Hair follicular keratinocyte (primary cell): ENCODE results near the gene HSPB7.

DNA sequence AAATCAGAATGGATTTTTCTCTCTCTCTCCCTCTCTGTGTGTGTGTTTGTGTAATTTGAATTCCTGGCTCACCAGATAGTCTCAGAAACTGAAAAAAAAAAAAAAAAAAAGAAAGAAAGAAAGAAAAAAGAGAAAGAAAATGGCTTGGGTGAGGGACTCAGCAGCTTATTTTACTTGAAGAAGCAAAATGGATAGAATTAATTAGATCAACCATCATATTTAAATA, 1.2 kb downstream of the PLEKHM2 start:
- RAMPAGE, long total RNA: no peak

GRCh38 chr1:15716142-15716390, 20.0 kb upstream of the SLC25A34 start:
- RAMPAGE, long total RNA: no peak

DNA sequence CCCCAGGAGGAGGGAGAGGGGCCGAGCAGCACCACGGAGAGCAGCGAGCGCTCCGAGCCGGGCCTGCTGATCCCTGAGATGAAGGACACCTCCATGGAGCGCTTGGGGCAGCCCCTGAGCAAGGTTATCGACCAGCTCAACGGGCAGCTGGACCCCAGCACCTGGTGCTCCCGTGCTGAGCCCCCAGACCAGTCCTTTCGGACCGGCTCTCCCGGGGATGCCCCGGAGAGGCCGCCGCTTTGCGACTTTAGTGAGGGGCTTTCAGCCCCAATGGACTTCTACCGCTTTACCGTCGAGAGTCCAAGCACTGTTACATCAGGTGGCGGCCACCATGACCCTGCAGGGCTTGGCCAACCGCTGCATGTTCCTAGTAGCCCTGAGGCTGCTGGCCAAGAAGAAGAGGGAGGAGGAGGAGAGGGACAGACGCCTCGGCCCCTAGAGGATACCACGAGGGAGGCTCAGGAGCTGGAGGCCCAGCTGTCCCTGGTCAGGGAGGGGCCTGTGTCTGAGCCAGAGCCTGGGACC, 8.8 kb upstream of the SLC25A34 start:
- RAMPAGE, long total RNA: no peak

GRCh38 chr1:15788761-15789069, 18.7 kb downstream of the UQCRHL start:
- RAMPAGE, long total RNA: no peak

- RAMPAGE, long total RNA: no peak
Measured at GRCh38 chr1:15930025-15930910, 45.6 kb downstream of the ZBTB17 start.

DNA sequence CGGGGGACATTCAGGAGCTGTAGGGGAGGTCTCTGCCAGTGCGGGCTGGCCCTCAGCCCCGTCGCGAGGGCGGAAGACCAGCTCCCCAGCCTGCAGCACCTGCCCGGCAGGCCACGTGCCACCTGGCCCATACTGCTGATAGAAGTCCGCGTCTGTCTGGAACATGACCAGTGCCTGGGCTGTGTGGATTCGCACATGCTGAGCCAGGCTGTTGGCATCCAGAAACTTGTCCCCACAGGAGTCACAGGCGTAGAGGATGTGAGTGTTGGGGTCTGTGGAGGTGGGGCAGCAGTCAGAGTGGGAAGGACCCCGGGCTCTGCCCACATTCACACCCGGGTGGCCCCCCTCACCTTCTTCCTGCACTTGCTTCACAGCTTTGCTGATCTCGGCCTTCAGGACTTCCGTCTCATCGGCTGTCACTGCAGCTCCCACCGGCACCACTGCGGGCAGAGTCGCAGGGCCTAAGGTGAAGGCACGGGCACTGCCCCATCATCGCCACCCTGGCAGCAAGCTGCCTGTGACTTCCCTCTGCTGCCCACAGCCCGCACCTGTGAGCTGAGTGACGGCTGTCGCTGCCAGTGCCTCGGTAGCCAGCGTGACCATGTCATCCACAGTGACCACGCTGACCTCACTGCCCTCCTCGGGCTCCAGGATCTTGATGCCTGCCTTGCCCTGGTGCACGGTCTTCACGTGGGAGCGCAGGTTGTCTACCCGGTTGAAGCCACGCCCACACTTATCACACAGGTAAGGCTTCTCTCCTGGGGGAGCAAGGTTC, 33.7 kb downstream of the ZBTB17 start:
- RAMPAGE, long total RNA: no peak

GRCh38 chr1:15944634-15945375, 31.1 kb downstream of the ZBTB17 start:
- RAMPAGE, long total RNA: no peak

DNA sequence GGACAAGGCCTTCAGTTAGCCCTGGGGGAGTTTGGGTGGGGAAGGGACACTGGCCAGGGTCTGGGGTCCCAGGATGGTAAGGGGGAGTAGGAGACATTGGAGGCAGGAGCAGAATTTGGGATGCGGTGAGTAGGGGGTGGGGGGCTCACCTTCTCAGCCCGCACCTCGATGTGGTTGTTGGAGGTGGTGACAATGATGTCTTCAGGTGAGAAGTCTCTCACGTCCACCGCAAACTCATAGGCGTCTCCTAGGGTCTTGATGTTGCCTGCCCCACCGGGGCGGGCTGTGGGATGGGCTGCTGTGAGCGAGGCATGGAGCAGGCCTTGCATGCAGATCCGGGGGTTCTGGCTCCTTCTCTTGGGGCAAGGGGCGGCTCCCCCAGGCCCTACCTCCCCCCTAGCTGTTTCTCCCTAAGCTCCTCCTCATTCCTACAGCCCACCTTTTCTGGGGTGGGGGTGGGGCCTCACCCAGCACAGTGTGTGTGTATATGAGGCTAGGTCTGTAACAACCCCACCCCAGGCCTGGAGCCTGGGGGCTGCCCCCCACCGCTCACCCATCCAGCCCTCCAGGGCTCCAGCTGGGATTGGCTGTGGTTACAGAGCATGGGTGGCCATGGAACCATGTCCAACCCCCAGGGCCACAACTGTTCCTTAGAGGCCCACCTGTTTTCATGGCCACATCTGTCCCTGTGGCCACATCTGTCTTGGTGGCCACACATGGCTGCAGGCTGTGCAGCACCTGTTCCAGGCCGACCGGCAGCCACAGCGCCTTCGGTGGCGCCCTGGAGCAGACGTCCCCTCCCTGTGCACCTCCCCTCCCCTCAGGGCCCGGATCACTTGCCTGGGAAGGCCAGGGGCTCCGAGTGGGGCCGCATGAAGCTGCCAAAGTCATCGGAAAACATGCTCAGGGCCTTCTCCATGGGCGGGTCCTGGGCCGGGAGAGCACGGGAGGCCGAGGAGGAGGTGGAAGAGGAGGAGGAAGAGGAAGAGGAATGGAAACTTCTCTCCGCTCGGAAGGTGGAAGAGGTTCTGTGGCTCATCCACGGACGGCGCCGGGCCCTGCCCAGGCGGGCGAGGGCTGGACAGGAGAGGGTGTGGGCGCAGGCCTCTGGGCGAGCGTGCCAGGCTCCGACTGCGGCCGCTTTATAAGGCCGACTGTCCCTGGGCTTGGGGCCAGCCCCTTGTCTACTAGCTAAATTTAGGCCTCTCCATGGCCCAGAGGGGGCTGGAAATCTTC, at the start of gene HSPB7:
HSPB7 (minus strand) TSS at position 1,119 of the 1,236 bp plus-strand sequence.
- RAMPAGE, long total RNA: no peak

DNA sequence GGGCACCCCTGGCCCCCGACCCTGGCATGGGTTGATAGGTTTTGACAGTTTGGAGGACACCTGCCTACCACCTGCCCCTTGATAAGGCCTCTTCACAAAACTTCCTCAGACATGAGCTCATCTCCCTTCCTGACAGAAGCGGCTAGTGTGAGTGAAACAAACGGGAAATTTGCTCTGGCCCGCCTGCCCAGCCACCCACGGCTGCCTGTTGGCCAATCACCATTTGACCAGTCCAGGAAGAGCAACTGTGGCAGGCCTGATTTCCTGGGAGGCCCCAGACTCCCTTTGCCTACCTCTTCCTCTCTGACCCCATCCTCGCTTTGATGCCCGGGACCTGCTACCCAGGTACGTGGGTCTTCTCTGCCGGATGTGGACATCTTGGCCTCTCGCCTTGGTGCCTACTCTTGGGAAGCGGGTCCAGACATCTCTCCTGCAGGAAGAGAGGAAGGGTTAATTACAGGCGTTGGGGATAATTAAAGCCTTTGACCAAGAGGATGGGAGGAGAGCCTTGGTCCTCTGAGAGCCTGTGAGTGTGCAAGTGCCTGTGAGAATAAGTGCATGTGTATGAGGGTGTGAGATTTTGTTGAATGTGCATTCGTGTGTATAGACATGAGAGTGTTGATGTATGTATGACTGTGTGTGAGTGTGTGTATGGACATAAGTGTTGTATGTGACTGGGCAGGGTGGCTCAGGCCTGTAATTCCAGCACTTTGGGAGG, 1.1 kb upstream of the EPHA2 start:
- RAMPAGE, long total RNA: no peak

GRCh38 chr1:16162429-16162775, 6.5 kb upstream of the EPHA2 start:
- RAMPAGE, long total RNA: no peak

DNA sequence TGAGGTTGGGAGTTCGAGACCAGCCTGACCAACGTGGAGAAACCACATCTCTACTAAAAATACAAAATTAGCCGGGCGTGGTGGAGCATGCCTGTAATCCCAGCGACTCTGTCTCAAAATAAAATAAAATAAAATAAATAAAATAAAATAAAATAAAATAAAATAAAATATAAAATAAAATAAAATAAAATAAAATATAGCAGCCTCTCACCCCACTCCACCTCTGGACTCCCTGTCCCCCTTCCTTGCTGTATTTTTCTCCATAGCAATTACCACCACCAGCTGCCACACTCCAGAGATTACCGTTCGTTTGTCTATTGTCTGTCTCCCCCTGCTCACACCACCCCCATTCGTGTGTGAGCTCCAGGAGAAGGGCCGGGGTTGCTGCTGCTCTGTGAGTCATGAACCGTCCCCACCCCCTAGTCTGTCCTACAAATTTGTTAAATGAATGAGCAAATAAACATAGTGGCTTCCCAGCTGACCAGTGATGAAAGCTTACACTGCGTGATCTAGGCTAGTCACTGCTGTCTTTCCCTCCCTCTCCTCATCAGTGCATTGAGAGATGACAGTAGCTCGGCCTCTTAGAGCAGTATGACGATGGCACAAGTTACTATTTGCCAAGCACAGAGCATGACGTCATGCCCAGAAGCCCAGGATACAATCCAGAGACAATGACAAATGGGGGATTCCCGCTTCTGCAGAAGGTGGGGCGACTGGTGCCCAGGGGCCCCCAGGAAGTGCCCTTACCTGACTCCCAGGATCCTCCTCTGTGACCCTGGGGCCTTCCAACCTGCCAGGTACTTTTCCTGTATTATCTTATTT, 8.3 kb upstream of the EPHA2 start:
- RAMPAGE, long total RNA: no peak

DNA sequence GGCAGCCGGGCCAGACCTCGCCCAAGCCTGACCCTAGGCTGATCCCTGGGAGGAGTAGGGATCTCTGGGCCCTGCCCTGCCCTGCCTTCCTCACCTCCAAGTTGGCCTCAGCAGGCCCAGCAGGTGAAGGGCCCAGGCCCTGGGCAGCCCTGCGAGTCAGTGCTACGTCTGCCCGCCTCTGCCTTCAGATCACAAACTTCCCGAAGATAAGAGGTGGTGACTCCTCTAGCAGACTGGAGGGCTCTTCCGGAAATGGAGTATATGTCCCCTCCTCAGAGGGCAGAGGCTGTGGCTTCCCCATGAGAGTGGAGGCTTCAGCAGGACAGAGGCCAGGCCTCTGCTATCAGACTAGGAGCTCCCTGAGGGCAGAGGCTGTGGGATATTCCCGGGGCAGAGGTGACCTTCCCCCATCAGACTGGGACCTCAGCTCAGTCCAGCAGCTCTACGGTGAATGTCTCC, 15.8 kb upstream of the EPHA2 start:
- RAMPAGE, long total RNA: no peak

- RAMPAGE, long total RNA: no peak
Measured at GRCh38 chr1:16188407-16188750, 24.1 kb downstream of the ARHGEF19 start.

DNA sequence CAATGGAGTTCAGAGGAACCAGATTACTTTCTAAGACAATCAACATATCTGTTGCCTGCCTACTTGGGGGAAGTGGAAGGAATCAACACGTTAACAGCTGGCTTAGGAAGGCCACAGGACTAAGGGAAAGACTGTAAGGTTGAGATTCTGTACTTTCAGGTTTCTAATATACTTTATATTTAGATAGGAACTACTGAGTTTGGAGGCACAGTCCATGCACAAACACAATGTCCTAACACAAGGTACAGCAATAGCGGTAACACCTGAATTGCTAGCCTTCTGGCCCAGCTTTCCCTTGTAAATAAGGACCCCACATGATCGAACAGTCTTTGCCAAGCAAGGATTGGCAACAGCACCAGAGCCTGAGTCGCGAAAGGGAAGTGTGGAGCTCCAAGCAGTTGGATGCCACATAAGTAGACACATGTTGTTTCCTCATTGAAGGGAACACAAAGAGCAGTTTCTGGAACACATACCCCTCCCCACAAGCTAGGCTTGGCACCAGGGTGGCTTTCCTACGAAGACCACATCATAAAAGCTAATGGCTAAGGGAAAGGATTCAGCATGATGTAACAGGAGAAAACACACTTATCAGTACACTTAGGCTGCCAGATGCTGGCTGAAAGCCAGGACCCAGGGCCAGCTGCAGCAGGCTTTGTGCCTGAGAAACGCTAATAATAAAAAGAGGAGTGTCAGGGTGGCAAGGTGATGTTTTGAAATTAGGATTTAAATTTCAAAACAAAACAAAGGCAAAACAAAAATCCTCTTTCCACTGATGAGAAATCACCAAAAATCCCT, 11.6 kb upstream of the CPLANE2 start:
- RAMPAGE, long total RNA: no peak

- RAMPAGE, long total RNA: no peak
Measured at GRCh38 chr1:16613820-16614291, 173.3 kb downstream of the NECAP2 start.

DNA sequence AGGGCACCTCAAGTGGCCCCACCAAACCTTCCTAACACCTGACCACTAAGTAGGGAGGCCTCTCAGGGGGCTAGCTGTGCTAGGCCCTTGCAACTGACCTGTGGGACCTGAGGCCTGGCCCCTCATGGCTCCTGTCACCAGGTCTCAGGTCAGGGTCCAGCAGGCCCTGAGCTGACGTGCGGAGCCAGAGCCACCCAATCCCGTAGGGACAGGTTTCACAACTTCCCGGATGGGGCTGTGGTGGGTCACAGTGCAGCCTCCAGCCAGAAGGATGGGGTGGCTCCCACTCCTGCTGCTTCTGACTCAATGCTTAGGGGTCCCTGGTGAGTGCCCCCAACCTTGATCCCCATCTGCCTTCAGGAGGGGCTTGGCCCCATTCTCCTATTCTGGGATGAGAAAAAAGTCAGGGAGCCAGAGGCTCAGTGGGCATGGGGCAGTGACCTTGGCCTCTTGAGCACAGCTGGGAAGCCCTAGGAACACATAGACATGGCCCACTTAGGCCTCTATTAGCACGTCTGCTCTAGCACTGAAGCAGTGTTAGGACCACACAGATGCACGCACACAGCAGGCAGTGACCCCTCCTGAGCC, 204.9 kb downstream of the NECAP2 start:
- RAMPAGE, long total RNA: no peak

- RAMPAGE, long total RNA: no peak
Measured at GRCh38 chr1:16699180-16700016, 222.3 kb upstream of the CROCC start.

GRCh38 chr1:16967937-16968509, 12.4 kb downstream of the MFAP2 start:
- RAMPAGE, long total RNA: no peak

DNA sequence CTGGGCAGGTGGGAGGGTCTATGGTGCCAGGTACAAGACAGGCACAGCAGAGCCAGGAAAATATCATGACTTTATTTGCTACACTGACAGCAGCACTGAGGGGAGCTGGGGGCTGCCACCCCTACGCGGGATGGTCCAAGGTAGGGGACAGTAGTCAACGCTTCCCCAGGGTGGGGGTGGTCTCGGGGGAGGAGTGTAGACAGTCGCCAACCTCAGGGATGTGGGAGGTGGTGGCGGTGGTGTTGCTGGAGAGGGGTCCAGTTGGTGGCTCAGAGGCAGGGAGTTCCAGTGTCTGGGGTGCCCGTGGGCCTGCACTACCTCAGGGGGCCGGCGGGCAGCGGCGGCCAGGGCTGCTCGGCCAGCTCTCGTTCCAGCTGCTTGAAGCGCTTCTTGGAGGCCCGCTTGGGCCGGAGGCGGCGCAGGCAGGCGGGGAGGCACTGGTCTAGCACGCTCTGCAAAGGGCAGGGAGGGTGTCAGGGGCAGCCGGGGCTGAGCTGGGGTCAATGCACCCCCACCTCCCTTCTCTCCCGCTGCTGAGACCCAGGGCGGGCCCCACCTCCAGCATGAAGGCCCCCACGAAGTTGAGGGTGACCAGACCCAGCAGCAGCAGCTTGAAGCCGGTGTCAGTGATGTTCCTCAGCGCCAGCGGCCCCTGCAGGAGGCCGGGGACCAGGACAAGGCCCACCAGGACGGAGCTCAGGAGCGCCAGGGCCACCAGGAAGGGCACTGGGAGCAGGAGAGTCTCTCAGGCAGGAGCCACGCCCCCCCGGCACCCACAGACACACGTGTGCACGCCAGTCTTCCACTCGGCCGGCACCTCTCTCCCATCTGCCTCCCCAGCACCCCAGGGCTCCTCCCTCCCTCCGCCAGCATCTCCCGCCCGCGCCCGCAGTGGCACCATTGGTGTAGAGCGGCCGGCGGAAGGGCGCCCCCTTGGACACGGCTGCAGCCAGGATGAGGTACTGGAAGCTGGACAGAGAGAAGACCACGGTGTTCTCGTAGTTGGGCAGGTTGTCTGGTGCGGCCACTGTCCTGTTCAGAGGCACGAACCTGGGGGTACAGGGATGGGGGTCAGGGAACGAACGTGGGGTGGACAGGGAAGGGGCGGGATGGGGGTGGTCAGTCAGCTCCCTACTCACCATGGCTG, 5.9 kb upstream of the MFAP2 start:
- RAMPAGE, long total RNA: no peak

- RAMPAGE, long total RNA: no peak
Measured at GRCh38 chr1:17075482-17075777, 21.6 kb upstream of the SDHB start.